OVCAR3 (cell line): Measurements from ENCODE around the genes ADGB and UST.

DNA sequence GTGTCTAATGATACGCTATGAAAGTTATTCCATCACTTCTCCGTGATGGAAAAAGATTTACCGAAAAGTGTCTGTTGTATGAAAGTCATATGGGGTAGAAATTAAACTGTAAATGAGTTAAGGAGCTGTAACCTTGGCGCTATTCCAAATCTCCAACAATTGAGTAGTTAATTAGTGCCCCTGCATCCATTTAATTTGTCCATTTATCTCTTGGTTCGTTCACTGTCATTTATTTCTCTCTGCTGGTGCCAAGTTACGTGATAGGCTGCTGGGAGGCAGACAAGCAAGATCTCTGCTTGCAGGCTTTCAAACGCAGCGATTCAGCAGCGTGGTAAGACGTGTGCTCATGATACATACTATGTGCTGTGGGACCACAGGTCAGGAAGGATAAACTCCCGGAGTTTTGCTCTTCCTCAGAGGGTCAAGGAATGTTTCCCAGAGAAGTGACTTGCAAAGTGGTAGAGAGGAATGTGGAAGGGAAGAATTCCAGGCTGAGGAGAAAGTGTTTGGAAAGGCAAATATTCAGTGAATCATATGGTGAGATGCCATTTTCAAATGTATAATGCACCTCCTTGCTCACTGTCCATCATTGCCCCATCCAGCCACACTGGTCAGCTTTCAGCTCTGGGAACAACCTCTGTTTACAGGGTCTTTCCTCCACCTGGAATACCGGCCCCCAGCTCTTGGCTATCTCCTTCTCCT is 46.4 kb downstream of the UTRN start:
- RRBS = no CpG with 5 or more reads among the region's 12 CpGs

DNA sequence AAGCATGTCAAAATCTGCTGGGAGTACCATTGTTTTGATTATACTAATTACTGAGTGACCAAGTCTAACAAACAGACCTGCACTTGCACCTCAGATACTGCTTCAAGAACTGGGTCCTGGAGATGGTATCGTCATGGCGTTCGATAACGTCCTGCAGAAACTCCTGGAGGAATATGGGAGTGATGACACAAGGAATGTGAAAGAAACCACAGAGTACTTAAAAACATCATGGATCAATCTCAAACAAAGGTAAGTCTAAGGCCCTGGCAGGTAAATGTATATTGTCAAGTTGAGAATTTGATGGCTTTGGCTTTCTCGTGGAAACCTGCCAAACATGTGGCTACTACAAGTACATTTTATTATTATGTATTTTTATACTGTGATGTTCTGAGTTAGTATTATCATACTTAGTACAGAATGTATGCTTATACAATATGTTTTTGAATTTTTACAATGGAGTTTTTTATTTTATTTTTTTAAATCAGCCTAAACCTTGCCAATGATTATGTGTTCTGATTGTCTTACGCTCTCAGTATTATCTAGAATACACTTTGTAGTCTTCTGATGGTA is 272.0 kb downstream of the UTRN start:
- RRBS = no CpG with 5 or more reads among the region's 6 CpGs

GRCh38 chr6:144809087-144809625 is 524.0 kb downstream of the UTRN start:
- RRBS = no CpG with 5 or more reads among the region's 1 CpG

DNA sequence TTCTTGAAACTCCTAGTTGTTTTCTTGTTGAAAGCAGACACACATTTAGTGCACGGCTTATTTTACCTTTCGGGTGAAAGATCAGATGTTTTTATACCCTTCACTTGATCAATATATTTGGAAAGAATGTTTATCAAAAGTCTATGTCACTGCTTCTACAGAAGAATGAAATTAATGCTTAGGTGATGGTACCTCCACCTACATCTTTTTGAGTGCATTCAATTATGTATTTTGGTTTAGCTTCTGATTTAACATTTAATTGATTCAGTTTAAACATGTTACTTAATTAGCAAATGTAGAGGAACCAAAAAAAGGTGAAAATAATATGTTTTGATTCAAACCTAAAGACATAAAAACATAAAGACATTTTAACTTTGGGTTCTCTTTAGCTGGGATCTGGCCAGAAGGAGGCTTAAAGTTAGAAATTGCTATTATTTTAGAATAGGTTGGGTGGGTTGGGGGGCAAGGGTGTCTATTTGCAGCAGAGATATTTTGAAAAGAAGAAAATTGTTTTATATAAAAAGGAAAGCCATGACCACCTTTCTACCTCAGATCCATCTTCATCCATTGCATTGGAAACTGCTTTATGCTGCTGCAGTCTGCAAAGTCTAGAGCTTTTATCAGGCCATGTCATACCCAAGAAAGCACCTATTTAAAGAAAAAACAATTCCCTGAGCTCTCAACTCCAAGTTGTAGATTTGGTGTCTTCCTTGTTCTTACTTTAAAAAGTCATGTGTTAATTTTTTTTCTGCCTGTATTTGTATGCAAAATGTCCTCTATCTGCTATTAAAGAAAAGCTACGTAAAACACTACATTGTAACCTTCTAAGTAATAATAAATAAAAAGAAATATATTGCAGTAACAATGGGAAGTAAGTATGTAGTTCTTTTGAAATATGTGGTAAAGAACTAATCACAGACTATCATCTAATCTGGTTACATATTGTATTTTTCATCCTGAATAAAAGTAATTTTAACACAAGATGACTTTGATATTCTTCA is 567.2 kb downstream of the UTRN start:
- RRBS = no CpG with 5 or more reads among the region's 3 CpGs

GRCh38 chr6:146544168-146544866 is 684 bp downstream of the RAB32 start:
- RRBS = no CpG with 5 or more reads among the region's 20 CpGs

GRCh38 chr6:146598737-146599266 is at the start of gene ADGB:
ADGB (plus strand) TSS chr6:146598972.
- RRBS = no CpG with 5 or more reads among the region's 31 CpGs

DNA sequence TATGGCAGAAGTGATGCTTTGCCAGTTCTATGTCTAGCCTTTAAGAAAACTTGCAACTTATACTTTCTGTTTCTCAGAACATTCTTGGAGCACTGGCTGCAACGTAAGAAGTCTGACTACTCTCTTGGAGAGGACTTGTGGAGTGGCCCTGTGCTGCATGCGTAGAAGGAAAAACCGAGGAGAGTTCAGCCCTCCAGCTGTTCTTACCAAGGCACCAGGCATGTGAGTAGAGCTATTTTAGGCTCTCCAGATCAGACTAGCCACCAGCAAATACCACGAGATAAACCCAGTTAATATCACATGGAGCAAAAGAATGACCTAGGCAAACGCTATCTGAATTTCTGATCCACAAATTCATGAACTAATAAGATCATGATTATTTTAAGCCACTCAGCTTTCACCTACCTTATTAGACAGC is 77.5 kb upstream of the STXBP5 start:
- RRBS = no CpG with 5 or more reads among the region's 5 CpGs

GRCh38 chr6:147204793-147205397 is 678 bp downstream of the STXBP5 start:
- RRBS = no CpG with 5 or more reads among the region's 13 CpGs

DNA sequence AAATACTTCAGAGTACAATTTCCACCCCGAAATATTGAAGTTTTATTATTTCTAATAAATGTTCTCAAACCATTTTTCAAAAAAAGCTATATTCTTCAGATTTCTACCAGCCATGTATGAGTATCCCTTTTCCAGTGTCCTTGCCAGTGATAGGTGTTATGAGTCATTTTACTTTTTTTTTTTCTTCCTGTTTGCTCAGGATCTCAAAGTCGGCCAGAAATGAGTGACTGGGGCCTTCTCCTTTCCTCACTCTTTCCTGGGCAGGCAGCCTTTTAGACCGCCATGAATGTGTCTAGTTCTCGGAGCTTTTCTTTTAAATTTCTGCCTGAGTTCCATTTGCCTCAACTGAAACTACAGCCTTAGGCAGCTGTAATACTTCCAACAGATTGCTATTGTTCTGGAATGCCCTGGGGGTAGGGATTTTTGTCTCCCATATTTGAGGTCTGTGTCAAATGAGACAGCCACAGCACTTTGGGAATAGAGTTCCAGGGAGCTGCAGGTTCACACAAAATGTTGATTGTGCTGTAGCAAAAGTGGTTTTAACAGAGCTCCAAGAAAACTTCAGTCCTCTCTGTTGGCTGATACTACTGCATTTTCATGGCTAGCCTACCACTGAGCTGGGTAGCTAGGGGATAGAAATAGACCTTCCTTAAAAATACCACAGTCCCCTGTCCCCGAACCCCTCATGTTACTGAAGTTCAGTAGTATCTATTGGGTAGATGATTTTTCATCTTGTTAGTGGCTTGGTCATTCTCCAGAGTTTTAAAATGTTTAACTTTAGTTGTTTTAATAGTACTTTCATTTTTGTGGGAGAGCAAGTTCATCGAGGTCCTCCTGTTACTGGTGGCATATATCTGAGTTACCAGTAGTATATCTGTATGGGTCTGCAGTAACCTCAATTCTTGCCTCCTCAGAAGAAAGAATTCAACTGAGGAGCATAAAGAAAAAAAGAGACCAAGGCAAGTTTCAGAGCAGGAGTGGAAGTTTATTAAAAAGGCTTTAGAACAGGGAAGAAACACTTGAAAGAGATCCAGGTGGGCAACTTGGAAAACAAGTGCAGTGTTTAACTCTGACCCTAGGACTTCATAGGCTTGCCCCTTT is 83.9 kb downstream of the STXBP5 start:
- RRBS = no CpG with 5 or more reads among the region's 6 CpGs

DNA sequence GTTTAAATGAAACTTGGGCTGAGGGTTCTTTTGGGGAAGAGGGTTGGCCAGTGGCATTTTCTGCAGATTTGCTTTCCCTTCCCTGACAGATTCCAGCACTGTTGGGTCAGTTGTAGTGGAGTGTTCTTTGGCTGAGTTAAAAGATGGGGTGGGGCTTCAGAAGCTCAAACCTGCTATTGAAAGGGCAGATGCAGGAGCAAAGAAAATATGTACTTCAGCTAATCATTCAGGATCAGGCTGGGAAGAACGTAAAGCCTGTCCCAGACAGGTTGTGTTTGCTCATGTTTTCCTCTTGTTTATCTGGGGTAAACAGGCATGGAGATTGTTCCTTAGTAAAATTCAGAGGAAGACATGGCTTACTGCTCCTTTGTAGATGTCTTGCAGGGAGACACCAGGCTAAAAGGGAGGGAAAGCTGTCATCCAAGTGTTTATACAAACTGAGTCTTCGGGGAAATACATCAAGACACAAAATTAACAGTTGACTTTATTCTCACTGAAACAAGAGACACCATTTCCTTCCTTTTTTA is 2.6 kb downstream of the SASH1 start:
- RRBS = no CpG with 5 or more reads among the region's 2 CpGs

- RRBS = no CpG with 5 or more reads among the region's 5 CpGs
These were observed 45.9 kb downstream of the SASH1 start for GRCh38 chr6:148388412-148389037.

GRCh38 chr6:148441095-148441931 is 98.7 kb downstream of the SASH1 start:
- RRBS = no CpG with 5 or more reads among the region's 13 CpGs

DNA sequence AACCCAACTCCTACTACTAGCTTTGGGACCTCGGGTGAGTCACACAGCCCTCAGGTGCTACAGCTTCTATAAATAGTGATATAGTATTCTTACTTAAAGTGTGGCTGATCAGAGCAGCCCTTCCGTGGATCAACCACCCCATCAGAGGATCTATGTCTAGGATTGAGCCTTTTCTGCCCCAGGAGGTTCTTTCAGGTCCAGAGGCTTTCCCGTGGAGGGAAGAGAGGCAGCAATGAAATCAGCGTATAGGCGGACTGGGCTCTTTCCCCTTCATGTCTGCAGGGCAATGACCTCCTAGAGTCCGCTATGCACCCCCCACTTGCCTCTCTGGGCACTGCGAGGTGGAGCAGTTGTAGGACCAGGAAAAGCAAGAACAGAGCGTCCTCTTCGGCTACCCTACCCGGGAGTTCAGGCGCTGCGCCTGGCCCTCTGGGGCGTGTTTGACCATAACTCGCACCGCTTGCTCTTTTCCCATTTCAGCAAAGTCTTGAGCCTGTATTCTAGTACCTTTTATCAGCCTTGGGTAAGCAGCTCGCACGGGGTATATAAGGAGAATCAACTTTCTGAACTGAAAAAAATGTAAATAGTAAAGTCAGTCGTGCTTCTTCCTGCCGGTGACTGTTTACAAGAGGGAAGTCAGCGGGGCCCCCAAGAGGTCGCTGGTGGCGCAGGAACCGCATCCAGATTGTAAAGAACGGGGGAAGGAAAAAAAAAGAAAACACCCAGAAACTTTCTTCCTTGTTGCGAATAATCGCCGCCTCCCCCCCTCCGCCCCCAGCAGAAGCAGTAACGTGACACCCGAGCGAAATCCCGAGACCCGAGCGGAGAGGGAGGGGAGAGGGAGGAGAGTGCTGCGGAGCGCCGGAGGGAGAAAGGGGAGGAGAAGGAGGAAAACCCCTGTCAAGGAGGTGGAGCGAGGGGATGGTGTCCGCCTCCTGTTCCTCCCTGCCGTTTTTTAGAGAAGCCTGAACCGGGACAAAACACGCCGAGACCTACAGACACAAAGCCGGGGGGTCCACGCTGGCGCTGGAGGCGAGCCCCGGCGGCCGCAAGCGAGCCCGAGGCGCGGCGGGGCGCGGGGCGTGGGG is at the start of gene UST:
TSS of gene UST (plus strand) at position 958 of the 1,088 bp plus-strand sequence.
- RRBS = 2% methylated on average over 13 of the region's 58 CpGs

DNA sequence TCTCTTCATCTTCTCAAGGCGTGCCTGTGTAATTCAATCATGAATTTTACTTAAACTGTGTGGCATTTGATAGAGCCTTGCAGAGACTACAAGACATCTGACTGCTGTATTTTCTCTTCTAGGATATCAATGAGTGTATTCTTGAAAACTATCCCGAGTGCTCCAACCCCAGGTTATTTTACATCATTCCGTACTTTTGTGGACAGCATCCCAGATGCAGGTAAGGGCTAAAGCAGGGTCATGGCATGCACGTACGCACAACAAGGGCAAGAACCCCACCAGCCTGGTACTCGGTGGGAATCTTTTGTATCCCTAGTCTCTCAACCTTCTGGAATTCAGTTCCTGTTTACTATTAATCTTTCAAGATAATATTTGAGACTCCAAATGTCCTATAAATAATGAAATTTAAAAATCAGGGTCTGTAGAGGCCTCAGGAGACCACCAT is 272.2 kb downstream of the UST start:
- RRBS = no CpG with 5 or more reads among the region's 6 CpGs

DNA sequence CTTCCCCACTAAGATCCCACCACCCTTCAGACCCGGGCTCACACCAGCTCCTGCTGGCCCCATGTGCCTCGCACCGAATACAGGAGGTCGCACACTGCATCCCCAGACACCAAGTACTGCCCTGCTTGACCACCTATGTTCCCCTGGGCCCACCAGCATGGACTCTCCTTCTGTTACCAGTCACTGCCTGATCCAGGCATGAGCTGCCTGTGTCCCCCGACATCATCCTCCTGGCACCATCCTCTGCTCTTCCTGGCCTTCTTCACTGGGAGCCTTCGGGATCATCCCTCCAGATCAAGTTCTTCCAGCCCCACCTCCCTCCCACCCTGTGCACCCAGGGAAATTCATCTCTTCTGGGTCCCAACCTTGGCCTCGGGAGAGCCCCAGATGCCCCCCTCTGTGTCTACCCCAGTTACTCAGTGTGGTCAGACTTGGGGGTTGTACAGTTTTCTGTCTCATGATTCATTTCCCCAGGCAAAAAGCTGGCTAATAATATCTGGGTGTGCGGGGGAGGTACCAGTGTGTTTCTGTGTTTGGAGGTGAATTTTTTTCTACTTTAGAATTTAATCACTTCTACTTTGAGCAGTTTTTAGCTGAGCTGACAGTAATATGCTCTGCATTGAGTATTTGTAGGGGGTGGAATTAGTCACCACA is 285.0 kb upstream of the TAB2 start:
- RRBS = no CpG with 5 or more reads among the region's 8 CpGs

DNA sequence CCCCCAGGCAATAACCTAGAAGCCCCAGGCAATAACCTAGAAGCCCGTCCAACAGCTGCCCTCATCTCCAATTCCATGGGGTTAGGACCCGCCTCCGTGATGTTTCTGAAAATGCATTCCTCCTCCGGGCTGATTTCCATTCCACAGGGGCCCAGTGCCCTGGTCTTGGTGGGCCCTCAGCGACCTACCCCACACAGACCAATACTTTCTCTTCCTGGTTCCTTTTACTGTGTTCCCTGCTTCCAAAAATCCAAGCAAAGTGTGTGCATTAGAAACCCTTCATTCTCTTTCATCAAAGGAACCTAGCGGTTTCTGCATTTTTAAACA is 257.8 kb upstream of the TAB2 start:
- RRBS = no CpG with 5 or more reads among the region's 6 CpGs

GRCh38 chr6:149061321-149061798 is 256.2 kb upstream of the TAB2 start:
- RRBS = 29% methylated on average over 2 of the region's 4 CpGs

DNA sequence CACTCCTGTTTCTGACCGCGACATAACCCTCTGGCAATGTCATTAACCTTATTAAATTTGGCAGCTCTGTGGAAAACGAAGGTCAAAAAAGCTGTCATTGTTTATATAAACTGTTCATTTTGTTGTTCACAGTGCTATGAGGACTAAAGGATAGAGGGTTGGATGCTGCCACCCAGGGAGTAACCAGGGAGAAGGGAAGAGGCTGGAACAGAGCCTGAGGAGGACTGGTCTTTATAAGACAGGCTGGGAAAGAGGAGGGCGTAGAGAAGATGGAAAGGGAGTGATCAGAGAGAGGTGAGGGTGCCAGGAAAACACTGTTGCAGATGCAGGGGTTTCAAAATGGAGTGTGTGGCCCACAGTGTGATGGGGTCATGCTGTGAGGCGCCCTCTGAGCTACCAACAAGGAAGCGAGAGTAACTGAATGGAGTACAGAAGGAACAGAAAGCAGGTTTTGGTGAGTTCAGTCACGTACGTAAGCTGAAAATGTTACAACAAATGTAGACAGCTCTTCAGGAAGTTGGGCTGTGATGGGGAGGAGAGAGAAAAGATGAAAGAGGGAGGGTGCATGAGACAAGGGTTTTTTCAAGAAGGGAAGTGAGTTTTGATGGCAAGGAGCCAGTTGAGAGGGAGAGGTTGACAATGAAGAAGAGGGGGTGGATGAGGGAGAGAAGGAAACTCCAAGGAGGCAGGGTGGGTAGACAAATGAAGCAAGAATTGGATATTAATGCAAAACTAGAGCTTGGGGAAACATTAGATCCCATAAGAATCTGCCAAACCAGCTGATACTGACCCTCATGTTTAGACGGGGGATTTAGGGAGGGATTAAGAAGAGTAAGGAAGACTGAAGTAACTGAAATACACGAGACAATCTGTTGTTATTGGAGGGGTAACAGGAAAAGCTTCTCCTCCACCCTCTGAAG is 251.5 kb upstream of the TAB2 start:
- RRBS = no CpG with 5 or more reads among the region's 10 CpGs

DNA sequence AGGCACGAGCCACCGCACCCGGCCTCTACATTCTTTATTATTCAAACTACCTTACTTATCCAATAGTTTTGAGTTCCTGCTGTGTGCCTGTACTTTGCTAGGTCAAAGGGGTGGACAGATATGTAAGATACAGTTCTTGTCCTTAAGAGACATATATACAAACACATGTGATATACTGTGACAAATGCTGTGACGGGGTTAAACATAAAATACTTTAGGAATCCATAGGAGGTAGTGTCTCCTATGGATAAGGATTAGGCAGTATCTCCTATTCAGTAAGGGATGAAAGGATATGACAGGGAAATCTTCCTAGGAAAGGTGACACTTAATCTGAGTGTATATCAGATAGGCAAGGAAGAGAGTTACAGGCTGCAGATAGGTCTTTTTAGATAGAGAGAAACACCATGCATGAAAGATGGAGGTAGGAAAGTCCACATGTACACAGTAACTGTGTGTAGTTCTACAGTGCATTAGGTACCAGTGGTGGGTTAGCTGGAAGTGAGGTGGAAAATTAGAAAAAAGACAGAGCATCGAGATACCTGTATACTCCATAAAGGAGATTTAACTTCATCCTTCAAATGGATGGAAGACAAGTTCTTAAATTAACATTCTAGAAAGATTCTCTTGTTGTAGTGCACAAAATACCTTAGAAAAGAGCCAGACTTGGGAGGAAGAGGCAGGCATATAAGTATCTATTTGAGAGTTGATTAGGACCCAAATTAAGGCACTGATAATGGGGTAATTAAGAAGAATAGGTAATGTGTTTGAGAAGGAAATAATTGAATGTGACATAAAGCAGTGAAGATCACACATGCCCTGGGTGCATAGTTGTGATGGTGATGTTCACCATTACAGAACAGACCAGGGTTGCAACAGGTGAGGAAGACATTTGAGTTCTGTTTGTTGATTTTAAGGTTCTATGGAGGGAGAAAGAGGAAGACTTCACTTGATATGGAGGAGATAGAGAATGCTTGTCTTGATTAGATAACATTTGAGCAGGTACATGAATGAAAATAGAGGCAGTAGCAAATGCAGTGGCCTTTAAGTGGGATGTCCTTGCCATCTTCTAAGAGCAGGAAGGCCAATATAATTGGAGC is 11.4 kb downstream of the TAB2 start:
- RRBS = no CpG with 5 or more reads among the region's 5 CpGs

DNA sequence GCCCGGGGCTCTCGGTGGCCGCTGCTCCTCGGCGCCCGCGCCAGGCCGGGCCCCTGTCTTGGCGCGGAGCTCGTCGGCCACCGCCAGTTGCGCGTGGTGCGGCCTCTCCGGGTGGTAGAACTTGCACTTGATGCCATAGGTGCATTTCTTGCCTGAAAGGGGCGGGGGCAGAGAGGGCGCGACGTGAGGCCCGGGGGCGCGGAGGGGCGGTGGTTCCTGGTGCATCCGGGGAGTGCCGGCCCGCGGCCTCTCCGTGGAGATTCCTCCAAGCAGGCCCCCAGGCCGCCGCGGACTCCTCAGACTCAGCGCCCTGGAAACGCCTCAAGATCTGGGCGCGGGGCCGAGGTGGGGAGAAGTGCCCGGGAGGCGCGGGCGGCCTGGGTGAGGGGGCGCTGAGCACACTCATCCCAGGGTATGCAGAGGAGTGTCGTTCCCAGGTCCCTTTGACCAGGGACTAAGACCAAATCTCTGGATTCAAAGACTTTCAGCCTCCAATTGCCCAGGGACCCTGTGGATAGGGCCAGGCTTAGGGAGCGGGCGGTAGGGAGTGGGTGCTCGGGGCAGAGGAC is 33.4 kb downstream of the ZC3H12D start:
- RRBS = 72% methylated on average over 22 of the region's 47 CpGs